ENCODE results near the genes FAM237A and METTL21A.

- PRO-cap = no peak
Measured at GRCh38 chr2:205806023-205806731, 123.9 kb downstream of the NRP2 start.

DNA sequence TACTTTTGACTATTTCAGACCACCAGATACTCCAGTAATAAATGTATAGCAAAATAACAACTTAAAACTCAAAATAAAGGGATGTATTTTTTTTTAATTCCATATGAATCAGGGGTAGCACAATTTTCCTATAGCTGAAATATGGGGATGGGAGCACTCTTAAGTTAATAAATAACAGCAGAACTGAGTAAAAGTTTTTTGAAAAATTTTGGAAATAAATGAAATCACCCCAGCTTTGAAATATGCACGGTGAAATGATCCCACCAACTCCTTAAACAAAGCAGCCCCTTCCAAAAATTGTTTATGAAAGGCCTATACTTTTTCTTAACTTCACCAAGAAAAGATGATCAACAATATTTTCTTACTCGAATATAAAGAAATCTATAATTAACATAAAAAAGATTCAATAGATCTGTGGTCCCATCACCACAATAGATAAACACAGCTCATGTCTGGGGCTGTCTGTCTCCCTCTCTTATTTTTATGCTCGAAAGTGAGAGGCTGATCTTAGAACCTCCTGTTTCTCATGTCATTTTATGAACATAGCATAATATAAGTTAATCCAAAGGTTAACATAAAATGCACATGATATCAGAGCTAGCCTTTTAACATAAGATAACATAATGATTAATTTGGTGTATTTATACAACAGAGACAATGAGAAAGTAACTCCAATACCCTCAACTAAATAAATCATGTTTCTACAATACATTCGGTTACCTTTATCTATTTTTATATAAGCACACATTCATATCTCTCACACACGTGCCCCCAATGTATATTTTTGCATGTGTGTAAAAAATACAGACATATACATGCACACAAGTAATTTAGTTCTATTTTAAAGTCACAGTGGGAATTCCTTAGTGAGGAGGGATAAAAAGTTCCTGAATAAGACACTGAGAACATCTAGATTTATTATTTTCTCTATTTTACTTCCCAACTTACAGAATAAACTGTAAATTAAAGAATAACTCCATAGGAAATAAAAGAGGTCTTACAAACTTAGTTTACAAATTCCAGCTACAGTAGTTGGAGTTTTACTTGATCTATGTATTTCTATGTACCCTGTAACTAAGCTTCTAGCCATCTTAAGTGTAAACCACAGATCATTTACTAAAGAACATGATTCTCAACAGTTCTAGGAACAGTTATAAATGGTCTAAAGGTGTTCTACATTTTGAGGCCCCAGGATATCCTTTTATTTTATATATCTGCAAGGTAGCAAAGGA is 88.4 kb downstream of the INO80D start:
- PRO-cap = no peak

- PRO-cap = no peak
Measured at GRCh38 chr2:206147331-206147980, 11.8 kb downstream of the NDUFS1 start.

GRCh38 chr2:206212862-206213157 is 361 bp downstream of the CMKLR2 start:
- PRO-cap = no peak

GRCh38 chr2:206642206-206642579 is at the start of gene FAM237A:
Gene FAM237A (plus strand): TSS chr2:206642487.
- PRO-cap = no peak

DNA sequence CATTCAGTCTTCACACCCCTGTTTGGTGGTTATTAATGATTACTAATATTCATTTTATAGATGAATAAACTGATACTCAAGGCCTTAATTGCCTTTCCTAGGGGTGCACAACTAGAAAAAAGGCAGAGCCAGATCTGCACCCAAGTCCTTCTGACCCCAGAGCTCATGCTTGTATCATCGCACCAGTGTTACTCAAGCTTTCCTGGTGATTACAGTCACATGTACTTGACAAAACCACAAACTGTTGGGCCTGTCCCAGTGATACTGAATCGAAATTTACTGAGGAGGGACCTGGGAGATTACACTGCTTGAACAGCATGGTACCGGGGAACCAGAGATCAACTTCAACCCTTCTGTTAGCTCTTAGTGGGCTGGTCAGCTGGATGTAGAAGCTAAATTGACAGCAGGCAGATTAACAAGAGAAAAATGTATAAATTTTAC is 33.7 kb downstream of the FASTKD2 start:
- PRO-cap = no peak

DNA sequence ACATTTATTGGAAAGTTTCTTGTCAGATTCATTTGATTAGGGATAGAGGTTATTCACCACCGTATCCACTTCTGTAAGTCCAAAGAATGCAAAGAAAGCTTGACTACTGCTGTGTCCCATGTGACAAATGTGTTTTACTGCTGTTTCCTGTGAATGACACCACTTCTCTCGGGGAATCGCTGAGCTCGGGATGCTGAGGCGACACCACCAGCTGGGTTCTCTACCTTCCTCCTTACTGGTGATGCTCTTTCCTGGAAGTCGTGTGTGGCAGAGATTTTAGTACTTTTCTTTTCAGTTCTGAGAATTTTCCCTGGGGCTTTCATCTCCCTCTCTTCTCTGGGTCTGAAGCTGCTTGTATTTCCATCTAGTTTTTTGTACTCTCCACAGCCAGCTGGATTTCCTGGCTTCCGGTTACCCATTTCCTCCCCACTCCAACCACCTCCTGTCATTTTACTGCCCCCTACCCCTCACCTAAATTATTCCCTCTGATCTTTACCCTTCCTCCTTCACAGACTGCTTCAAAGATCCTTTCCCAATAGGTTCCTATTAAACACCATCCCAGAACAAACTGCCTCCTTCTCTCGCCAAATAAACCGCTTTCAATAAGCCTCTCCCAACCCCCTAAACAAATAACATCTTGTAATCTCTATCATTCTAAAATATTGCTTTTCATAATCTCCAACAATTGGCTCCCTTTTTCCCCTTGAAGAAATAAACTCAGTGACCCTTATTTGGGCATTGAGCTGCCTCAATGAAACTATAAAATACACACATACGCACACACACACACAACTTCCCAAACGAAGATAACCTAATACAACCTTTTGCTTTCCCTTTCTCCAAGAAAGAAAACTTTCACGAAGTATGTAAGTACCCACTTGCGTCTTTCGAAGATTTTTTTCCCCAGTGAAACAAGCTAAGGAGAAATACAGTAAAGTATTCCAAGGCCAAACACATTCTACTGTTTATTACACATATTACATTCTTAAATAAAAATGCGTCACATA is 91.3 kb downstream of the KLF7 start:
- PRO-cap = no peak

DNA sequence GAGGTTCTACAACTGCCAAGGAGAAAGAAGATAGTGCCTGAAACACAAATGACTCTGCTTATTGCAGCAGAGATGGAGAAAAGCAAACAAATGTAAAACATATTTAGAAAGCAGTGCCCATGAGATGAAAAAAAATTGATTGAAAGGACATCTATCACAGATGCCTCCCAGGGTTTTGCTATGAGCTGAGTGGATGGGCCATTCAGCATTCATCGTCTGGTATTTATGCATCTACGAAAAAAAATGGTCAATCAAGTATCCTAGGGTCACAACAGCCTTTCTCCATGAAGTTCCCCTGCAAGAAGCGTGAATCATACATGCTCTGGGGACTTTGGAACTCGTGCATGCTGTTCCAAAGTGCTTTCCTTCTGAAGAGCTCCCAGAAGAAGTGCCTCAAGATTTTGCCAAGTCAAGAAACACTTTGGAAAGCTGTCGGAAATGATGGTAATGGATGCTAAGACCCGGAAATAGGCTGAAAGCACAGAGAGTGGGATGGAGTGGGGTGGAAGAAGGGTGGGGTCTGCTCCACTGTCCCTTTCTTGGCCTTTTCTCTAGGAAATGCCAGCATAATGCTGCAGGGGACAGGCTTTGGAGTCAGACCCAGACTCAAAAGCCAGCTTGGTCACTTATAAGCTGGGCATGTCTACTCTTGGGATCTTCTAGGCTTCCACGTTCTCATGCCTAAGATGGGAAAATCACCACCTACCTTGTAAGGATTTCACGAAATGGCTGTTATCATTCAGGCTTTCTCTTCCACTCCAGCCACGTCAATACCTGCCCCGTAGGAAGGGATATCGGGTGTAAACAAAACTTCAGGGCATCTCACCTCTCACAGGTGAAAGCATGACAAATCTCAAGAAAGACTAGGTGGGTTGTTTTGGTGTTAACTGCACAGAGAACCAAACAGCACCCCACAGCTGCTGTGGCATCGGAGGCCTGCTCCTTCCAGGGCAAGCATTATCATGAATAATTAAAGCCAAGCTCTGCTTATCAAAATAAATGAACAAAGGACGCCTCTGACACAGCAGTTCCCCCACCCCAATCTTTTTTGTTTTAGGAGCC is 59.1 kb downstream of the KLF7 start:
- PRO-cap = no peak

DNA sequence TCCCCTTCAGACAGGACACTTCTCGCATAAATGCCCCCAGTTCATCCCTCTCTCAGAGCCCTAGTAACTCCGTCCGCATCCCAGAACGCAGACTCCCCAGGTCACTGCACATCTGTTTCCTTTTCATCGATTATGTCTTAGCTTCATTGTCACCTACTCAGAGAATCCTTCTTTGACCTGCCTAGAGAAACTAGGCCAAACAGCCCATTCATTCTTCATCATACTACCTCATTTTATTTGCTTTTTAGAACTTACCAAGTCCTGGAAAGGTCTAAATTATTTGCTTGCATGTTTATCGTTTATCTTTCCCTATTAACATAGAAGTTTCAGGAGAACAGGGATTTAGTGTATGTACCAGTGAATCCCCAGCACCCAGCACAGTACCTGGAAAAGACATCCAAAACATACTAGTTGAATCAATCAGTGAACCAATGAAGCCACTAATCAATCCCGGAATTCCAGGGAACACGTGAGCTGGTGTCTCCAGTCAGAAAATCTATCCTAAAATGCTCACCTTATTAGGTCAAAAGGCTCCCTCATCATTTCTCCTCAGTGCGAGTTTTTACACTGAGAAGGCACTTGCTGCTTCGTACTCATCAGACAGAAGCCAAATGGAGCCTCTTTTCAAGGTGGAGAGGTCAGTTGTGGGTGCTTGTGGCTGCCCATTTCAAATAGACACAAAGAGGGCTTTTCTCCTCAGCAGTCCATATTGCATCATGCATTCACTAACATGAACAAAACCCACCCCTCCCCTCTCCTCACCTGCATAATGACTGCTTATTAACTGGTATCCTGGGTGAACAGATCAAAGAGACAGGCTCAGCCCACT is 29.2 kb downstream of the KLF7 start:
- PRO-cap = no peak

DNA sequence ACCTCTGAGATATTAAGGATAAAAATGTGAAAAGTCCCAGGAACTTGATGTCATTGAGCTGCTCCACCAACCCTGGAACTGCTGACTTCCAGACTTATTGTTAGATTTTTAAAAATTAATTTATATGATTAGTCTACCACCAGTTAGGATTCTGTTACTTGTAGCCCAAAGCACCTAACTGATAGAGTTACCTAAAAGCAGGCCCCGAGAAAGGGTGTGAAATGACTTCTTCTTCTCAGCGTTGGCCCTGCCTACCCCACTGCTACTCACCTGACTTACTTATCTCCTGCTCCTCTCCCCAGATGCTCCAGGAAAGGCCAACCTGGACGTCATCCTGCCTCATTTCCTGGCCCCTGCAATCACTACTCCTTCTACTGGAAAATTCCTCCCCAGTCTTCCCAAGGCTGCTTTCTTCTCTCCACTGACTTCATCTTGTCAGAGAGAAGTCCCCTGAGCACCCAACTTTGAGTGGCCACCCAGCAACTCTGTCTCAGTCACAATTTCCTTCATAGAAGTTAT is 63.3 kb upstream of the KLF7 start:
- PRO-cap = no peak

GRCh38 chr2:207616708-207617748 is 8.2 kb downstream of the METTL21A start:
- PRO-cap = no peak

DNA sequence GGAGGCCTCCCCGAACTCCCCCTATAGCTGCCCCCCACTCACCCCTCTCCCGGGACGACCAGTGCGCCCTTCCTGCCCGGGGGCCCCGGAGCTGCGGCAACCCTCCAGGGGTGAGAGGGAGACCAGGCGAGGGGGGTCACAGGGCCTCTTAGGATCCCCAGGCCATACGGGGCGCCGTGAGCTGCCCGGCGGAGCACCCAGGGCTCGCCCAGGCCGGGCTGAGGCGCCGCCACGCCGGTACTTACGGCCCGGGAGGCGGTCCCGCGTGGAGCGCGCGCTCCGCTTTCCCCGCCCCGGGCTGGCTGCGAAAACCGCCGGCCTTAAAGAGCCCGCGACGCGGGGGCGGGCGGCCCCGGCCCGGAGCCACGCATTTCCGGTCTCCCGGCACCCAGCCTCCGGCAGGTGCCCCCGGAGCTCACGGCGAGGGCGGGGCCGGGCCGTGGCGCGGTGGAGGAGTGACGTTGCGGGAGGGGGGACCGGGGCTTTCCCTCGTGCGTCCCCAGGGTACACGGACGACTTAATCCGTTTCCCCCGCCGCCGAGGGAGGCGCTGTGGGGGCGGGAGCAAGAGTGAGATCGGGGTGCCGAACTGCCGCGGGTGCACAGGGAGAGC is at the start of gene METTL21A:
TSS of gene METTL21A (minus strand) at position 375 of the 612 bp plus-strand sequence.
- PRO-cap = bidirectional peak, plus-strand start at position 572 of the sequence, minus-strand start at position 300 of the sequence

- PRO-cap = no peak
Measured at GRCh38 chr2:207704245-207704599, 7.2 kb upstream of the CCNYL1 start.

- PRO-cap = no peak
Measured at GRCh38 chr2:207710705-207711266, 654 bp upstream of the CCNYL1 start.

DNA sequence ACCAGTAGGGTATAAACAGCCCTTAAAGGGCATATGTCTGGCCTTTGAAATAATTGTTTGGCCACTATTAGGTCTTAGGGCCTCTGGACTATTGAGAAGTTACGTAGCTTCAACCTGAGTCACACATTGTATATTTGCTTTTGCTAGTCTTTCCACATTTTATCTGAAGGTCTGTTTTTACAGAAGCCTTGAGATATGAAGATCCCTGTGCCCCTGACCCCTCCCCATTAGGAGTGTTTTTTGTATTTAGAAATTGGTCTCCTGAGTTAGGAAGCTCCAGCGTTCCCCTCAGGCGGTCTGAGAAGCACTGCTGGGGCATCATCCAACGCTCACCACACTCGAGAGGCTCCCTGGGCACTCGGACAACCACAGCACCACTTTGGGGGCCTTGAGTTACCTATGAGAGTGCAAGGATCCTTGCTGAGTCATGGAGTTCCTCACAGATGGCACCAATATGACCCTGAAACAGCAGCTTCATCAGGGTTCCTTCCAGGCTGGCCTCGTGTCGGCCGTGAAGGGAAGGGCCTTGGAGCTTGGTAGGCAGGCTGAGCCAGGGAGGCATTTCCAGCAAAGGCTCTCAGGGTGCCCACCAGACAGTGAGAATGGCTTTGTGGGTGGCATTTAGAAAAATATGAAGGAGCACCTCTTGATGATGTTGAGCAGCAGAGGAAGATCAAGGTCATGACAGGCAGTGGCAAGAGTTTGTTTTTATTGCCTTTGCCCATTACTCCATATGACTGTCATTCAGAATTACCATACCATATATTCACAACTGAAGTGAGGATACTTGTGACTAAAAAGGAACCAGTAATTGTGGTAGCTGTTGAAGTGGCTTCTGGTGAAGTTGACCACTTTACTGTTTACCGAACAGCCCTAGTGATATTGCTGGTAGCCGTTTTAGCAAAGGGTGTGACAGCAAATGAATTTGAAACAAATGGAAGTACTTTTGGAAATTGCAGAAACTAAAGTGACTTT is 21.5 kb downstream of the FZD5 start:
- PRO-cap = no peak

GRCh38 chr2:207753414-207754725 is 15.8 kb downstream of the FZD5 start:
- PRO-cap = no peak

DNA sequence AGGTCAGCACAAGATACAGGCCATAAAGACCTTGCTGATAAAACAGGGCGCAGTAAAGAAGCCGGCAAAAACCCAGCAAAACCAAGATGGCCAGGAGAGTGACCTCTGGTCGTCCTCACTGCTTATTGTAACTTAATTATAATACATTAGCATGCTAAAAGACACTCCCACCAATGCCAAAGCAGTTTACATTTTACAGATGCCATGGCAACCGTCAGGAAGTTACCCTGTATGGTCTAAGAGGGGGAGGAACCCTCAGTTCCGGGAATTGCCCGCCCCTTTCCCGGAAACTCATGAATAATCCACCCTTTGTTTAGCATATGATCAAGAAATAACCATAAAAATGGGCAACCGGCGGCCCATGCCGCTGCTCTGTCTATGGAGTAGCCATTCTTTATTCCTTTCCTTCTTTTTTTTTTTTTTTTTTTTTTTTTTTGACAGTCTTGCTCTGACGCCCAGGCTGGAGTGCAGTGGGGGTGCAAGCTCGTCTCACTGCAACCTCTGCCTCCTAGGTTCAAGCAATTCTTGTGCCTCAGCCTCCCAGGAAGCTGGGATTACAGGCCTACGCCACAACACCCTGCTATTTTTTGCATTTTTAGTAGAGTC is 2.8 kb upstream of the FZD5 start:
- PRO-cap = no peak

DNA sequence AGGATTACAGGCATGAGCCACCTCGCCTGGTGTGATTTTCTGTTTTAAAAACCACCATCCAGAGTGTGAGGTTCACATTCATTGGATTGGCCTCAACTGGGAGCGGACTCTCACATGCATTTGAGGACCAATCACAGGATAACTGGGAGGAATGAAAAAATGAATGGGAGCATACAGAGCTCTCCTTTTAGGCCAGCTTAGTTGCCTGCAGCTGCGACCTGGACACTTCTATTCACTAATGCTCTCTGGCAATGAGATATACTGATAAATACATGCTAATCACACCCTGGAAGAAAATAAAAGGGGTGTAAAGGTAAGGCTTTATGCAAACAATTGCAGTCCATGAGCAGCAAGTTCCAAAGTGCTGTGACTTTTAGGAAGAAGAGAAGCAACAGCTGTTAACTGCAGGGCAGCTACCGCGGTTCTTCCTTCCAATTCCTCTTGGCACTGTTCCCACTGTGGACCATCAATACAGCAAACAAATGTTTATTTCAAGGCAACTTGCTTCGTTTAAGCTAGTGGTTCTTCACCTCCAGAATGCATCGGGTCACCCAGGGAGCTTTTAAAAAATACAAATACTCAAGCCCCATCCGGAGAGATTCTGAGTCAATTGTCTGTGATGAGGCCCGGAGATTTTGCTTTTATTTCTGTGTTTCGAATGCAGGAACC is 49.6 kb upstream of the FZD5 start:
- PRO-cap = no peak

DNA sequence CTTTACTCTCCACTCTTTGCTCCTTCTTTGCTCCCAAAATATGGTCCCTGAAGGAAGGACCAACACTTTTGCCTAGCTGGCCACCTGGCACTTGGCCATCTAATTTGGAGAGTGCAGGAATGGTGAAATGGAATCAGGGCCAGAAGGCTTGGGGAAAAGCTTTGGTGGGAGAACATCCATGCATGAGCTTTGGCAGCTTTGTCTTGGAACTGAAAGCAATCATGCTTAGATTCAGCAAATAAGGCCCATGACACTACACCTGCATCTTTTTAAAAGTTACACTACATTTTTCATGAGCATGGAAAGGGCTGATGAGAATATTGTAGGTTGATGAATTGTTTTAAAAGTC is 50.8 kb upstream of the FZD5 start:
- PRO-cap = no peak

DNA sequence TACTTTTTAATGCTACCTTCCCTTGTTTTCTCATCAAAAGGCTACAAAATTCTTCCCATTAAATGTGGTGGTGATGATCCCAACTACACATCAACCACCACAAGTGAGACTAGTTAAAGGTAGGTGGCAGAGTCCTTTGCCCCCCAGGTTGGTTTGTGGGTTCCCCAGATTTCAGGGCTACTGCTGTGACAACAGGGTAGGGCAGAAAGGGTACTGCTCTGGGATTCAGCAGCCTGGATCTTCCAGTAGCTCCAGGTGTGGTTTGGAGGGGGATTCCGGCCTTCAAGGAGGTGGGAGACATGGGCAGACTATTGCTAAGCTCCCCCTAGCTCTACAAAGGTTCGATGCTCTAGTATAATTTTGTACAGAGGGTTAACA is 74.9 kb upstream of the FZD5 start:
- PRO-cap = no peak

Data from neutrophil (primary cell).